ENCODE data around the gene PELI1.

- RRBS = no CpG with 5 or more reads among the region's 2 CpGs
Observed at GRCh38 chr2:62506725-62506879, 607 bp upstream of the TMEM17 start.

GRCh38 chr2:62704728-62704969 is 864 bp upstream of the EHBP1 start:
- RRBS = no CpG with 5 or more reads among the region's 2 CpGs

GRCh38 chr2:62730400-62731046 is 25.0 kb downstream of the EHBP1 start:
- RRBS = no CpG with 5 or more reads among the region's 1 CpG

GRCh38 chr2:62904716-62905513 is 145.7 kb upstream of the OTX1 start:
- RRBS = no CpG with 5 or more reads among the region's 1 CpG

DNA sequence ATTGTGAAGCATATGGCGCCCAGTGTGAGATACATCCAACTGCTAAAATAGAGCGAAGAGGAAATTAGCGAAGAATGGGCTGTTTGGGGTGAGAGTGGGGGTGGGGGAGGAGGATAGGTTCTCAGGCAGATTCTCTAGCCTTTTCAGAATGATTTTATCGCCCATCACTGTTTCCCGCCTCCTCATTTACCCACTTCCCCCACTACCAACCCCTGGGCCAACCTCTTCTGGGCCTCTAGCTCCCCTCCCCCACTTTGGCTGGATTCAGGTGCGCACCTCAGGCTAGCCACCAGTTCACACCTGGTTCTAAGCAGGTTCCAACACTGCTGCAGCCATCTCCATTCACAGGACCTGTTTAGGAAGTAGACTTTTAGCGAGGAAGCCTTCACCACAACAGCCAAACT is 6.1 kb upstream of the OTX1 start:
- RRBS = no CpG with 5 or more reads among the region's 7 CpGs

GRCh38 chr2:63048042-63049286 is 2.2 kb upstream of the OTX1 start:
- RRBS = 21% methylated on average over 14 of the region's 80 CpGs

DNA sequence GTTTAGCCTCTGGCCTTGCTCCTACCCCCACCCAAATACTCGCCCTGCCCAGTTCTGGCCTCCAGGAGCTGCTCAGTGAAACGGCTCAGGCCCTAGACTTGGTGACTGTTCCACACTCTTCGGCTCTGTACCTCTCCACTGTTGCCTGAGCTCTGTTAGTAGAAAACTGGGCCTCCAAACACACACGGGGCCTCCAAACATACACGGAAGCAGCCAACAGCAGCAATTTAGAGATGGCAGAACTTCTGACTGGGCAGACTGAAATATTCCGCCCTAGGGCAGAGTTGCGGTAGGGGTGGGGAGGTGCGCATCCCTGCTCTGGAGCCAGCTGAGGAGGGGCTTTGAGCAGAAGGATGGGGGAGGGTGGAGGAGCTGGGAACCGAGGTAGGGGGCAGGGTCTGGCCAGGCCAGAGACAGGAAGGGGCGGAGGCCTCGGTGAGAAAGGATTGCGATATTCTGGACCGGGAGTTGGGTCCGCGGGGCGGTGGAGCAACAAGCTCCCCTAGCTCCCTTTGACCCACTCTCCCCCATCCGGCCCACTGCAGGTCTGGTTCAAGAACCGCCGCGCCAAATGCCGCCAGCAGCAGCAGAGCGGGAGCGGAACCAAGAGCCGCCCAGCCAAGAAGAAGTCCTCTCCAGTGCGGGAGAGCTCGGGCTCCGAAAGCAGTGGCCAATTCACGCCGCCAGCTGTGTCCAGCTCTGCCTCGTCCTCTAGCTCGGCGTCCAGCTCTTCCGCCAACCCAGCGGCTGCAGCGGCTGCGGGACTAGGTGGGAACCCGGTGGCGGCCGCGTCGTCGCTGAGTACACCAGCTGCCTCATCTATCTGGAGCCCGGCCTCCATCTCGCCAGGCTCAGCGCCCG is 4.6 kb downstream of the OTX1 start:
- RRBS = 18% methylated on average over 15 of the region's 46 CpGs

- RRBS = no CpG with 5 or more reads among the region's 4 CpGs
Observed at GRCh38 chr2:63886041-63886874, 44.6 kb downstream of the UGP2 start.

DNA sequence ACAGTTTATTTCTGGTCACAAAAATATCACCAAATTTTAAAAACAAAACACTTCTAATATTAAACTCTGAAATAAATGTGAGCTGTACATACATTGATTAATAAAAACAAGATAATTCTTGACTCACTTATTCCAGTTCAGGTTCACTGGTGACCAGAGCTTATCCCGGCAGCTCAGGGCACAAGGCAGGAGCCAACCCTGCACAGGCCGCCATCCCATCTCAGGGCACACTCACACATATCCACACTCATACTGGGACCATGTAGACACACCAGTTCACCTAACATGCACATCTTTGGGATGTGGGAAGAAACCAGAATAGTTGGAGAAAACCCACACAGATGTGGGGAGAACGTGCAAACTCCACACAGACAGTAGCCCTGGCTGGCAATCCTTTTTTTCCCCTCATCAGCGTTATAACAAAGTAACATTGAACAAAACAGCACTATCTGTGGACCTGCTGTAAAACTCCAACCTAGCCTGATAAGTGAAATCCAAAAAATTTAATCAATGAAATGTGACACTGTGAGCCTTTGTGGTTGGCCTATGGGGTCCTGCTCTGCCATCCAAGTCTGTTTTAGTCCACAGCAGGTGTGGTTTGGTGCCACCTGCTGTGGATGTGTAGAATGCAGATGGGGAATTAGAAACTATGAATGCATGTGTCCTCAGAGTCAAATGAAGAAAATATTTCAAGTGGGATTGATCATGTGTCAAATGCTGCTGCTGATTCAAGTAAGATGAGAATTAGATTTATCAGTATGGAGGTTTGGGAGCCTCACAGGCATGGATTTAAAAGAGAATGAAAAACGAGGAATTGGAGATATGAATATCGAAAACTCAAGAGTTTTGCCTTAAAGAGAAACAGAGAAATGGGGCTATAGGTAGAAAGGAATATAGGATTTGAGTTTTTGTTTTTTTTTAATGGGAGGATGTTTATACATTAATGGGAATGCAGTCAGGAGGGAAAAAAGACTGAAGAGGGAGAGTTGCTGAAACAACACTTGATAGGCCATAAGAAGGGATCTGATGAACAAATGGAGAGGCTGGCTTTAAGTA is 47.0 kb downstream of the UGP2 start:
- RRBS = no CpG with 5 or more reads among the region's 6 CpGs

DNA sequence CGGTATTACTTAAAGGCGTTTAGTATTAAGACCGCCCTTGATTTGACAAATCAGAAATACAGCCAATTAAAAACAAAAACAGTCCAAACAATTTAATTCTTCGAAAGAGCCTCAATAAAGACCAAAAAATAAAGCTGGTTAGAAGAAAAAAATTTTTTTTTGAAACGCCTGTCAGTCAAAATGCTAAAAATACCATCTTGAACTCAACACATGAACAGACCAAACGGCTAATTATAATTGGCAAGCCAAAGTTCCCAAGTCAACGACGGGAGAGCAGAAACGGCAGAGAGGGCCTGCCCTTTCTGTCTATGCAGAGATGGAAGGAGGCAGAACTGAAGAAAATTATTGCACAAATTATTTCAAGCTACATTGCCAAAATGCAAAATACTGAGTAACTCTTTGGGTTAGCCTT is 1.1 kb downstream of the VPS54 start:
- RRBS = no CpG with 5 or more reads among the region's 9 CpGs

GRCh38 chr2:64036421-64036796 is 17.2 kb upstream of the VPS54 start:
- RRBS = no CpG with 5 or more reads among the region's 2 CpGs

DNA sequence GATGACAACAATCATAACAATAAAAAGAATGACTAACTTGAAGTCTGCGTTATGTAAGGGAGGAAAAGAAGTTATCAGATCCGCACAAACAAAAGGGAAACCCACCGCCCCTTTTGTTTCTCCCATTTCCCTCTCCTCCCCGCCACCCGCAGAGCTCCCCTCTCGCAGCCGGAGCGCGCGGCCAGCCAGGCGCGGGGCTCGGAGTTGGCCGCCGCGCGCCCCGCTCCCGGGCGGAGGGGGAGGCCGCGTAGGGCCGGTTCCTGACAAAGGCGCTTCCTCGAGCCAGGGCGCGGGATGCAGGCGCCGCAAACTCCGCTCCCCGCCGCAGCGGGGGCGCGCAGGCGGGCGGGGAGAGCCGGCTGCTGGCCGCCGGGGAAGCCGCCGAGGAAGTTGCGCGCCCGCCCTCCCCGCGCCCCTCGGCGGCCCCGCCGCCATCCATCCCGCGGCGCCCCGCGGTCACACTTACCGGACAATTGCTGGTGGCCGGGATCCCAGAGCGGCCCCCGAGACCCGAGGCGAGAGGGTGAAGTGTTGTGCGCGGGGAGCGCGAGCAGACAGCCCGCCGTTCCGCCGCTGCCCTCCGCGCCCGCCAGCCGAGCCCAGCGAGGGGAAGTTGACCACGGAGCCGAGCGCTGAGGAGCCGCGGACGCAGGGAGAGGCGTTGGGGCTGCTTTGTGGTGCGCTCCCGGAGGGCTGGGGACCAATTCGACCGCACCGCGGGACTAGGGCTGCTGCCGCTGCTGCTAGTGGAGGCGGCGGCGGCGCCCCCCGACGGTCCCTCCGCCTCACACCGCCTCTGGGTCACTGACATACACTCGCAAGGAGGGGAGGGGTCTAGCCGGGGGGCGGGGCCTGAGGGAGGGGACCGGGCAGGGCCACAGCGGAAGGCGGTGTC is at the start of gene PELI1:
PELI1 (minus strand) TSS at position 806 of the 895 bp plus-strand sequence.
- RRBS = 4% methylated on average over 37 of the region's 103 CpGs

- RRBS = no CpG with 5 or more reads among the region's 7 CpGs
Observed at GRCh38 chr2:64202302-64202967, 58.2 kb upstream of the PELI1 start.

DNA sequence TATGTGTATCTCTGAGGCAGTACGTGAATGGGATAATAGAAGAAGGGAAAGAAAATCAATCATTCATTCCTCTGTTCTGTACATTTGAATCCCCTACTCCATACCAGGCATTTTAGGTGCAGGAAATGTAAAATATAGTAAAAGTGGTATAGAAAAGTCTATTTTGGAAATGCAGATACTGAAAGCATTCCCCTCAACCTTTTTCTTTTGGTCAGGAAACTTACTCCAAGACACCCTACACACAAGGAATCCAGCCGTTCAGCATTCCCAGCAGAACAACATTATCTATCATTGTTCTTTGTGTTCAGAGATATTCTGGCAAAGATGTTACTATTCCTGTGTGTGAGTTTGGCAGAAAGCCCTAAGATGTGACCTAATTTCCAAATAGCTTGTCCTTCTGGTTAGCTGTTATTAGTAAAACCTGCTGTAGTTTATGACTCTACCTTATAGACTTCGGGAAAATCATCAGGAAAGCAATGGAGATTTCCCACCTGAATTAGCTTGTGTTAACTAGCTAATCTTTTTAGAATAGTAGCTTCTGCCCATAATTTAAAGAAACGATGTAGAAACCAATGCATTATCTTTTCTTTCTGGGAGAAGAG is 78.1 kb upstream of the PELI1 start:
- RRBS = no CpG with 5 or more reads among the region's 4 CpGs

GRCh38 chr2:64228714-64229023 is 84.4 kb upstream of the PELI1 start:
- RRBS = no CpG with 5 or more reads among the region's 4 CpGs

DNA sequence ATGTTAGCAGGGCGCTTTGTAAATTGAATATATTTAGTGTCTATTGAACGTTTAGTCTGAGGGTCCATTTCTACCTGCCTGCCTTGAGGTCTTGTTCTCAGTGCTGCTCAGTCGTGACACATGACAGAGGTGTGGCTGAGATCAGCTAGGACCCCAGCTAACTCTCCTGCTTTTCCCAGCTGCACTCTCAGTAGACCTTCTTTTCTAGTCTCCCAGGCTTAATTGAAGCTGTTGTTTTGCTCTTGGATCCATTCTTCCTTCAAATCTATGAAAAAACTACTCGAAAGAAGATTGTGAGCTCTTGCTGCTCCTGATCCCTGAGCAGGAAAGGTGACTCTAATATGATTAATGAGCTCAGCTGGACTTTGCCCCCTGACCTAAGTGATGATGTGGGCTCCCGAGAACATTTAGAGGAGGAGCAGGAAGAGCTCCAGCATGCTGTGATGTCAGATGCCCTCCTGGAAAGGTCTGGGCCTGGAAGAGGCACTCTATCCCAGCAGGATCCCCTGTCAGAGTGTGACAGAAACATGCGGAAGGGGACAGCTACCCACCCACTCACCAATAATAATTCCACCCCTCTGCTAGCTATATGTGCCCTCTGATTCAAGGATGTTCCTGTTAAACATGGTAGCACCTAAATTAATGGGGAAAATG is 117.8 kb upstream of the PELI1 start:
- RRBS = no CpG with 5 or more reads among the region's 6 CpGs

DNA sequence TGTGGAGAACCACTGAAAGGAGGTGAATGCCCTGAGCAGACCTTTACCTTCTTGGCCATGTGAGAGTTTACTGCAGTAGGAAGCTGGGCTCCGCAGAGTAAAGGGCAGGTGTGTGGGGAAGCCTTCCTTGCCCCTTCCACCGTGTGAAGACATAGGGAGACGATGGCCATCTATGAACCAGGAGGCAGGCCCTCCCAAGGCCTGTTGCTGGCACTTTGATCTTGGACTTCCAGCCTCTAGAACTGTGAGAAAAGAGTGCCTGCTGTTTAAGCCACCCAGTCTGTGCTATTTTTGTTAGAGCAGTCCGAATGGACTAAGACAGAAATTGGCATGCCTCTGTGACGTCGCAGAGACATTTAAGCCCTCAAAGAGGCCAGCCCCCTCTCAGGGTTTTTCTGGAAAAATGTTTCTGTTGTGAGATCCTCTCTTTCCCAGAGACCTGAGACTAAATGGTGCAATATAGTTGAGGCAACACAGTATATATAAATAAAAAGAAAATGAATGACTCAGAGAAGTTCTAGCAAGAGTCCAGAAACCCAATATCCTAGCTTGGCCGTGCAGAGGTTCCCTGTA is 121.9 kb upstream of the LGALSL start:
- RRBS = no CpG with 5 or more reads among the region's 7 CpGs

GRCh38 chr2:64535442-64536151 is 11.5 kb downstream of the AFTPH start:
- RRBS = no CpG with 5 or more reads among the region's 5 CpGs

- RRBS = 11% methylated on average over 2 of the region's 28 CpGs
Observed at GRCh38 chr2:64606199-64607616, 47.0 kb downstream of the SERTAD2 start.